WTC11 (cell line): ENCODE measurements around the gene POU4F1.

- PRO-cap, result no peak
Observed at GRCh38 chr13:74168041-74168401, 1109.2 kb downstream of the KLF5 start.

- PRO-cap, result no peak
Observed at GRCh38 chr13:74301315-74302030, 1180.5 kb downstream of the TBC1D4 start.

GRCh38 chr13:75194612-75195103 lies 287.3 kb downstream of the TBC1D4 start:
- PRO-cap, result no peak

- PRO-cap, result no peak
Observed at GRCh38 chr13:75329724-75330170, 152.2 kb downstream of the TBC1D4 start.

DNA sequence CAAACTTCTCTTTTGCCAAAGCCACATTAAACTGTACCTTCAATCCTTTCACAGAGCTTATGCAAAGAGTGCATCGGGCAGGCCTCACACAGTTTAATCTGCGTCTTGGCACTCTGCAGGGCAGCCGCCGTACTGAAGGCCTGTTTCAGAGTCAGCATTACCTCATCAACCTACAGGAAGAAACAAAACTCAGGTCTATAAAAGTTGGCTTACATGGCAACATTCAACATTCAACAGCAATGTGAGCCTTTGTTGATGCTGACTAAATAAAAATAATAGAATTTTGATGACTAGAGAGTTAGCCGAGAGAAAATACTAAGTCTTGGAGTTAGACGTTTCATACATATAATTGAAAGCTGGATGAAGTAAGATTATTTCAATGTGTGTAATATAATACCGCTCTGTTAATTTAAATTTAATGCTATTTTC lies 132.8 kb downstream of the TBC1D4 start:
- PRO-cap, result no peak

- PRO-cap, result no peak
Observed at GRCh38 chr13:75541262-75541651, 3.6 kb upstream of the COMMD6 start.

DNA sequence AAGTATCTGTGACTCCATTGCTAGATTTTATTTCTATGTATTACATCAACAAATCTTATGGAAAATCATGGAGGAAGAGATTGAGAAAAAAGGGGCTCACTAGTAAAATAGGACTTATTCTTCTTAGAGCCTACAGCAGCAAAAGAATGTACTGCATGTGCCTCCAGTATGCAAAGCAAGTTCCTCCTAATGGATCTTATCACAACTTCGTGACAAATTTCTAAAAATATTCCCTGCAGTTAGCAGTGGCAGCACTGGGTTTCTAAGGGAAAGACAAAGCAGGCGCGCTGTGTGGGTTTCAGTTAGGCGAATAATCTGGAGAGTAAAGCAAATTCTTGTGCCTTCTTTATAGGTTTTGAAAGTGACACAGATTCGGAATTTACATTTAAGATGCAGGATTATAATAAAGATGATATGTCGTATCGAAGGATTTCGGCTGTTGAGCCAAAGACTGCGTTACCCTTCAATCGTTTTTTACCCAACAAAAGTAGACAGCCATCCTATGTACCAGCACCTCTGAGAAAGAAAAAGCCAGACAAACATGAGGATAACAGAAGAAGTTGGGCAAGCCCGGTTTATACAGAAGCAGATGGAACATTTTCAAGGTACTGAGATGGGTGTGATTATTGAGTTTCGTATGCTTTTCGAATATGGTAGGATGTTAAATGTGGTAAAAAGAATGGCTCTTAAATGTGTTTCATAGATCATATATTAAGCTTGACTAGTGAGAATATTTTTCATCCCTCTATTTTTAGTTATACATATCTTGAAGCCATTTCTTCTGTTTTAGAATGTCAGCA lies 168.0 kb downstream of the LMO7 start:
- PRO-cap, result no peak

- PRO-cap, result no peak
Observed at GRCh38 chr13:76200386-76200690, 564.2 kb downstream of the LMO7 start.

DNA sequence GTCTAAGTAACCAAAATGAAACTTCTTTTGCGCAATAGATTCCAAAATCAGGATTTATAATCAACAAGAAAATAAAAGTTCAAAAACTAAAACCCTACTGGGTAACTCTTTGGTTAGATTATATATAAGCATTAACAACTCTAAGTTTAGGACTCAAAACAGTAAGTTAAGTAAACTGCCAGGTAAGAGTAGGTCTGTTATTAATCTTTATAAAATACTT lies 2.5 kb downstream of the KCTD12 start:
- PRO-cap, result no peak

- PRO-cap, result no peak
Observed at GRCh38 chr13:77016968-77017261, 10.0 kb downstream of the FBXL3 start.

DNA sequence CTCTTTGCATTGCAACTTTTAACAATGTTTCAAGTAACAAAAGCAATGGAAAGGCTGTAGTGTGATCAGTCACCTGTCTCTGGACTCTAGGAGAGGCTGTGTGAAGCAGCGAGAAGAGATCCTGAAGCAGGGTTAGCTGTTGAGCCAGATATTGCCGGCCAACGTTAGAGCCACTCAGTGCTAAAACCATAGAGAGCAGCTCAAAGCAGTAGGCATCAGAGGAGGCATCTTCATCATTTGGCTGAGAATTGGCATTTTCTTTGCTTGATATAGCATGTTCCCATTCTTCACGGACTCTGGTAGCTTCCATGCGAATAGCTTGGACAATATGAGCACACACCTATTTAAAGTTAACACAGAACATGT lies 41.5 kb upstream of the FBXL3 start:
- PRO-cap, result no peak

GRCh38 chr13:77323716-77324763 lies 2.9 kb downstream of the MYCBP2 start:
- PRO-cap, result no peak

DNA sequence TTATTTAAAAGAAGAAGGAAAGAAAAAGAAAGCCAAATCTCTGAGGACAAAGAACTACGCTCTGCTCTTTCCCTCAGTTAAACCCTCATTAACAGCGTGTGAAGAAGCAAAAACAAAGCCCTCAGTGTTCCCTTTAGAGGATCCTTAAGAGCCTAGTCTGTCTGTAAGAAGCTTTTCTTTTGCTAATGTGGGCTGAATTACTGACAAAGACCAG lies 65.0 kb downstream of the EDNRB start:
- PRO-cap, result bidirectional peak, plus-strand start outside the sequence, minus-strand start at position 90 of the sequence

- PRO-cap, result no peak
Observed at GRCh38 chr13:77946414-77946902, 27.8 kb upstream of the EDNRB start.

GRCh38 chr13:78603402-78603875 lies at the start of gene POU4F1:
TSS of gene POU4F1 (minus strand) at chr13:78603552.
- PRO-cap, result unidirectional peak, minus-strand start at chr13:78603552

GRCh38 chr13:78657994-78658969 lies 673 bp downstream of the OBI1 start:
- PRO-cap, result bidirectional peak, plus-strand start at chr13:78658503, minus-strand start at chr13:78658261

DNA sequence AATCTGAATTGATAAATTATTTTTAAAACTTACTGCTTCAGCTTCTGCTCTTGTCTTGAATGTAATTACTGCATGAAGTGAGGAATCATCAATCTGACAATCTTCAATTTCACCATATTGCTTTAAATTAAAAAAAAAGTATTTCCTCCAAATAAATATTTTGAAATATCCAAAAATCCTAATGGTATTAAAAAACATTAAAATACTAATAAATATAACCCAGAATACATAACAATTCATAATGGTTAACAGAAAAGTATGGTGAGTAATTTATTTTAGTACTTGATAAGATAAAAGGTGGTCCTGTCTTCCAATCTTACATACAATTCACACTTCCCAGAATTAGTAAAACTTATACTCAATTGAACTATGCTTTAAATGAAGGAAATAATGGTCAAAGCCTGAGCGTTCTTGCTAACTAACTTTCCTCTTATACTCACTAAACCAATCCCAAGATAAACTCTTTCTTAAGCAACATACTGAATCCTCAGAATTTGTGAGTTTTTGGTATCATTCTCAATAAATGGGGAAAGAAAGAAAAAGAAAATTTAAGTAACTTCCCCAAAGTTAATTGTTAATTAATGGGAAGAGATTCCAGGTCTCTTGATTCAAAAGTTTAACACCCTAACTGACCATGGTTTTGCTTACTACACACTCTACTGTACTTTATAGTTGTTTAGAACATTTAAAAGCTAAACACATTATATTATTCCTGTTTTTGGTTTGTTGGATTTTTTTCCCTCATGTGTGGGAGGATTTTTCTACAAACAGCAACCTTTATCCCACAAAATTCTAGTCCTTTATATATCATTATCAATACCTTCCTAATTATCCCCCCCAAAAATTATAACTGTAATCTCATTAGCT lies 71.5 kb downstream of the RBM26 start:
- PRO-cap, result no peak

DNA sequence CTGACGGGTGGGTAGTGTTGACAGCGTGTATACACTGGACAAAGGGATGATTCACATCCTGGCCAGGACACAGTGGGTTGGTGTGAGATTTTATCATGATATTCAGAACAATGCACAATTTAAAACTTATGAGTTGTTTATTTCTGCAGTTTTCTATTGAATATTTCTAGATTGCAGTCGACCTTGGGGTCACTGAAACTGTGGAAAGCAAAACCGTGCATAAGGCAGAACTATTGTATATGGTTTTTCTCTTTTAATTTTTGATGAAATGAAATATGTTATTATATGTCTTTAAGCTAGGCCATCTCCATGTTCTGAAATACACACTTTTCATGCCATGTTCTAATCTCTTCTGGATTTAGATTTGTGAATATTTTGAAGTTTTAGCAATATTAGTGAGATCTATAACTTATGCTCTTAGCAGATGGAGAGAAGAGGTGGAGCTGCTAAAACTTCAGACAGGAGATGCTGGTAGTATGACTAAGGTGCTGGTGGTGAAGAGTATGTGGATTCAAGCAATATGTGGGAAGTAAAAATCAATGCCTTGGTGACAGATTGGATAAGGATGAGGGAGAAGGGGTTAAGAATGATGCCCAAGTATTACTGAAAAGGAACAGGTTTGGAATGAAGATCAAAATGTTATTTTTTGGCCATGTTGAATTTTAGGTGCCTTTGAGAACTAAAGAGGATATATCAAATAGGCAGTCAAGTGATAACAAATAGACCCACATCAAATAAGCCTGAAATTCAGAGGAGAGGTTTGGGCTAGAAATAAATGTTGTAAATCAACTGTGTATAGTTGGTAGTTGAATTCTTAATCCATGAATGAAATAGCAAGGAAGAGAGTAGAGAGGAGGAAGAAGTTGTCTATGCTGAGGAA lies 44.9 kb downstream of the NDFIP2 start:
- PRO-cap, result no peak

GRCh38 chr13:80070291-80070613 lies 270.7 kb downstream of the SPRY2 start:
- PRO-cap, result no peak

DNA sequence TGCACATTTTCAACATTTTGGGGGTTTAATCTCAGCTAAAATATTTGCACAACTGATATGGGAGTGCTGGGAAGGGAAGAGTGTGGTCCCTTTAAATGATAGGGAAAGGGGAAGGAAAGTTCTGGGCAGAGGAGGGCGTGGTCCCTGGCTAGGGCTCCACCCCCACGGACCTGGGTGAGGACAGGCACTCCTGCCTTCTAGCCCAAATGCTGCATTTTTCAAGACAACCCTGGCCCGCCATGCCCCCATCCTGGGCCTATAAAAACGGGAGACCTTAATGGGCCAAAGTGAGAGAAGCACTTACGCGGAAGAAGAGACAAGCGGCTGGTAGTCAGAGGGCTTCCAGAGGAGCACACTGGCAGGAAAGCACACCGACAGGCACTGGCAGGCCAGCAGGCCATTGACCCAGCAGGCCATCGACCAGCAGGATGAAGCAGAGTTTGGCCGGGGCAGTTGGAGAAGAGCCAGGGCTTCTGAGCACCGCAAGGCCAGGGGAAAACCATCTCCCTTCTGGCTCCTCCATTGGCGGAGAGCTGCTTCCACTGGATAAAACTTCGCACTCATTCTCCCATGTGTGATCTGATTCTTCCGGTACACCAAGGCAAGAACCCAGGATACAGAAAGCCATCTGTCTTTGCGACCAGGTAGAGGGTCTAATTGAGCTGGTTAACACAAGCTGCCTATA lies 266.6 kb downstream of the SPRY2 start:
- PRO-cap, result unidirectional peak, plus-strand start at position 105 of the sequence